SK-MEL-5 (cell line): ENCODE measurements around a stretch of chr13.

DNA sequence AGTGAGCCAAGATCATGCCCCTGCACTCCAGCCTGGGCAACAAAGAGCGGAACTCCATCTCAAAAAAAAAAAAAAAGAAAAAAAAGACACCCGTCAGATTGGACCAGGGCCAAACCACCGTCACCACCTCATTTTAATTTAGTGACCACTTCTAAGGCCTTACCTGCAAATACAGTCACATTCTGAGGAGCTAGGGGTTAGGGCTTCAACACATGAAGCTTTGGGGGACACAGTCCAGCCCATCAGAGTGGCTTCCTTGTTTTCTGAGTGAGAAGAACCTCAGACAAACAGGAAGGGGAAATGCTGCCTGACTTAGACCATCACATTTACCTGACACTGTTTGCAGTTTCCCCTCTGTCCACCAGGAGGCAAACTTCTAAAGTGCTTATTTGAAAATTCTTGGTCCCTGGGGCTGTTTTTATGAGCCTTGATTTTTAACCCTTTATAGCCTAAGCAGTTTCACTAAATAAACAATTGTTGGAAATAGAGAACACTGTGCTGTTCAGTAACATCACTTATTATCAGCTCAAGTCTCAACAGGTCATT lies 75.0 kb upstream of the WASF3 start:
RAMPAGE:
- cytosol, long total RNA = no peak
- long total RNA = no peak
- nucleus, long total RNA = no peak

DNA sequence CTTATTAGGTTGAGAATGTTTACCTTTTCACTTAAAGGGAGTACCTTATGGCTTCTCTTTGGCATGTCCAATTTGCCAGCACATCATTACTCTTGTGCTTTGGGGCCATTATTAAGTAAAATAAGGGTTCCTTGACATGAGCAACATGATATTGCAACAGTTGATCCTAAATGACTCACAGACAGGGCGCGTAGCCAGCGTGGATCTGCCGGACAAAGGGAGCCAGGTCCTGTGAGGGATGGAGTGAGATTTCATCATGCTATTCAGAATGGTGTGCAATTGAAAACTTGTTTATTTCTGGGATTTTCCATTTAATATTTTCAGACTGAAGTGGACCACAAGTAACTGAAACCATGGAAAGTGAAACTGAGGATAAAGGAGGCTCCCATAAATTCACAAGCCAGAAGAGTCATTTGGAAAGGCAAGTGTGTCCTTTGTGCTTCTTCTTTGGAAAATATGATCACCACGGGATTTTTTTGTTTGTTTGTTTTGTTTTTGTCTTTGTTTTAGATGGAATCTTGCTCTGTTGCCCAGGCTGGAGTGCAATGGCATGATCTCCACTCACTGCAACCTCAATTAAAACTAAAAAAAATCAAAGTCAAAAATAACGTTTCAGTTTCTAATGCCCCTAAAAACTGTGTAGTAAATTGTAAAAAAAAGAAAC lies 48.5 kb upstream of the WASF3 start:
RAMPAGE:
- cytosol, long total RNA = no peak
- long total RNA = no peak
- nucleus, long total RNA = no peak

DNA sequence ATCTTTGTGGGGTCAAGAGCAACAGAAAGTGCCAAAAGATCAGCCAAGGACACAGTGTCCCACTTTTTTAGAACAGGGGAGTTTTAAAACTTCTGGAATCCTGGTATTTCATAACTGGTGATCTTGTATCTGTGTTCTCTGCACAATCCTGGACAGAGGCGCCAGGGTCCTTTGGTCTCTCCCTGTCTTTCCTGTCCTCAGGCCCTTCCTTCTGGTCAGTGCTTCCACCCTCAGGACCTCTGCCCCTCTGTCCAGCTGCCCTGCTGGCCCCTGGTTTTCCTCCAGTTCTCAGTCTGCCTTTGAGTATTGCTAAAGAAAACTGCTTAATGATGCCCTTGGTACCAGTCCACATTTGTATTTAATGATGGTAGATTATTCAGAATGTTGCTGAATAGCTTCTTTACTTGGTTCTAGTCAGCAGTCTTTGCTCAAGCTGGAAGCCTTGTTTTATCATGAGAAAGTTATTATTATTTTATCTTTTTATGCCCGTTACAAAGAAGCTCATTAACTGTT lies 47.4 kb downstream of the WASF3 start:
RAMPAGE:
- cytosol, long total RNA = no peak
- long total RNA = no peak
- nucleus, long total RNA = no peak

GRCh38 chr13:26784711-26785283 lies 24.2 kb upstream of the GPR12 start:
RAMPAGE:
- cytosol, long total RNA = no peak
- long total RNA = no peak
- nucleus, long total RNA = no peak

RAMPAGE:
- cytosol, long total RNA = no peak
- long total RNA = no peak
- nucleus, long total RNA = no peak
Observed at GRCh38 chr13:26997322-26997932, 174.2 kb downstream of the USP12 start.

RAMPAGE:
- cytosol, long total RNA = no peak
- long total RNA = no peak
- nucleus, long total RNA = no peak
Observed at GRCh38 chr13:27018645-27019123, 152.9 kb downstream of the USP12 start.

GRCh38 chr13:27132540-27133385 lies 38.8 kb downstream of the USP12 start:
RAMPAGE:
- cytosol, long total RNA = no peak
- long total RNA = no peak
- nucleus, long total RNA = no peak

DNA sequence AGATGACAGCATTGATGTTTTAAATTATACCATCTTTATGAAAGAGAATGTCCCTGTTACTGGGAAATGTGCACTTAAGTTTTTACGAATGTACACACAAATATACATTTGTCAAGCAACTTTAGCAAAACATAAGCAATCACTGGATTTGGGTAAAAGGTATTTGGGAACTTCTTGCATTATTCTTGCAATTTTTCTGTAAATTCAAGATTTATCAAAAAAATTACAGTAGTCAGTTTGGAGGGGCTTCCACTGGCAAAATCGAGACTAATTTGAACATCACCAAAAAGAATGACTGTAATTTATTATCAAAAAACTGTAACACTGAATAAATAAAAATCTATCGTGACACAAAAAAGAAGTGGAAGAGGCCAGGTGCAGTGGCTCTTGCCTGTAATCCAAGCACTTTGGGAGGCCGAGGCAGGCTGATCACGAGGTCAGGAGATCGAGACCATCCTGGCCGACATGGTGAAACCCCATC lies 29.1 kb downstream of the USP12 start:
RAMPAGE:
- cytosol, long total RNA = no peak
- long total RNA = no peak
- nucleus, long total RNA = no peak

RAMPAGE:
- cytosol, long total RNA = no peak
- long total RNA = no peak
- nucleus, long total RNA = no peak
Observed at GRCh38 chr13:27161799-27162363, 9.7 kb downstream of the USP12 start.

GRCh38 chr13:27251049-27251153 lies 457 bp upstream of the RPL21 start:
RAMPAGE:
- cytosol, long total RNA = no peak
- long total RNA = no peak
- nucleus, long total RNA = no peak

DNA sequence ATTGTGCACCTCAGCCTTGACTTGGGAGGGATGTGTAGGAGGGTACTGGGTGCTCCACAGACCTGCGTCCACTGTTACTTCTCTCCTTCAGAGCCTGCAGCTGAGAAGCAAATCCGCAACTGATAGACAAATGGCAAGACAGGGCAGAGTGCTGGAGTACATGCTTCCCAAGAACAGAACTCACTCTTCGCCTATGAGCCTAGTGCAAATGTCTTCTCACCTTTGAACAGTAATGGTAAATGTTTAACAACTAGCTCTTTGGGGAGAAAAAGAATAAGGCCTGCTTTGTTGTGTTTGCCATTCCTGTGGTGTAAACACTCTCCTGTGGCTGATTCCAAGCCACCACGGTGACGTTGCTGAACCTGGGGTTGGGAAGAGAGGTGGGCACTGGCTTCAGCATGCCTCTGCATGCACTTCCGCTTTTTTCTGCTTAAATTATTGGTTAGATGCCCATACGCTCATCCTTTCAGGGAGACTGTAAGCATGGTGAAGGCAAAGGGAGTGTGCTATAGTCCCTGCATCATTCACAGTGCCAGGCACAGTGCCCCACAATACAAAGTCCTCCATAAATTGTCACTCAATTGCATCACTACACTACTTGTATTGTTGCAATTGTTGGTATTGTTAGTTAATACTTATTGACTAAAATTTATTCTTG lies 28.1 kb upstream of the GTF3A start:
RAMPAGE:
- cytosol, long total RNA = no peak
- long total RNA = no peak
- nucleus, long total RNA = no peak

DNA sequence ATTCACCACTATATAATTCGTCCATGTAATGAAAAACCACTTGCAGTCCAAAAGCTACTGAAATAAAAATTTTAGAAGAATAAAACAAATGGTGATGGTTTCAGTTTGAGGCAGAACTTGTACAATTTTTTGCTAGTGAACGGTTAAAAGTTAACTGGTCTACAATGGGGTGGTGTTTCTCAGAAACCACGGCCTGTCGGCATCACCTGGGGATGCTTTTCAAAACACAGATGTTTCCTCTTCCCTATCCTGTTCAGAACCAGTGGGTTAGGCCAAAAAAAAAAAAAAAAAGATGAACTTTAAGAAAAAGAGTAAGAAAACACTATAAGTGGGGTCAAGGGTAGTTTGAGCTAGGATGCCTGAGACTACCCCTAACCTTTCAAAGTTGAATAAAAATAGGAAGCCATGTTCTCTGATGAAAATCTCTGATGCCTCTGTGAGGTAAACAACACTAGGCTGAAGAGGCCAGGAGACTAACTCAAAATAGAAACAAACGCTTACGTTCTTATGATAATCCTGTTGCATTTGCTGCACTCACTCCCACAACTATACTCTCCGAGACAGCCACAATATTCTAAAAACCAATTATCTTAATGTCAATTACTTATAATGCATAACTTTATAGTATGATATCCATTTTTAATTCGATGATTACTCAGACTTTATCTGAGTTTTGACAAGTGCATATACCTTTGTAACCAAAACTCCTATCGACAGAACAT lies 3.3 kb downstream of the MTIF3 start:
RAMPAGE:
- cytosol, long total RNA = no peak
- long total RNA = no peak
- nucleus, long total RNA = no peak

DNA sequence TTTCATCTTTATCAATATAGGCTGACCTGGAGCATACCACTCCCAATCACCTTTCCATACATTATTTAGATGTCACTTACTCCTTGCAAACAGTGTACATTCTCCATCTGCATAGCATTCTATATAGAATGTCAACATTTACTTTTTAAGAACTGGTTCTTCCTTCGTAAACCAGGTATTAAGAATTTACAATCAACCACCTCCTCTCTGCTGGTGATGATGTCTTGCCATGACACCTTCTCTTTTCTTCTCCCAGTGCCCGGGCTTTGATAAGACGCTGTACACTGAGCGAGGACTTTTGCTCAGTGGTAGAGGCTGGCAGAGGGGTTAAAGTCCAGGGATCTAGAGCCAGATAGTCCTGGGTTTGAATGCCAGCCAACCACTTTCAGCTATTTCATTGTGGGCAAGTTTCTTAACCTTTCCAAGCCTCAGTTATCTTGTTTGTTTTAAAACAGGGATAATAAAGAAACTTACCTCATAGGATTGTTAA lies 71.1 kb downstream of the LNX2 start:
RAMPAGE:
- cytosol, long total RNA = no peak
- long total RNA = no peak
- nucleus, long total RNA = no peak

RAMPAGE:
- cytosol, long total RNA = no peak
- long total RNA = no peak
- nucleus, long total RNA = no peak
Observed at GRCh38 chr13:27599748-27600410, 20.4 kb downstream of the LNX2 start.

DNA sequence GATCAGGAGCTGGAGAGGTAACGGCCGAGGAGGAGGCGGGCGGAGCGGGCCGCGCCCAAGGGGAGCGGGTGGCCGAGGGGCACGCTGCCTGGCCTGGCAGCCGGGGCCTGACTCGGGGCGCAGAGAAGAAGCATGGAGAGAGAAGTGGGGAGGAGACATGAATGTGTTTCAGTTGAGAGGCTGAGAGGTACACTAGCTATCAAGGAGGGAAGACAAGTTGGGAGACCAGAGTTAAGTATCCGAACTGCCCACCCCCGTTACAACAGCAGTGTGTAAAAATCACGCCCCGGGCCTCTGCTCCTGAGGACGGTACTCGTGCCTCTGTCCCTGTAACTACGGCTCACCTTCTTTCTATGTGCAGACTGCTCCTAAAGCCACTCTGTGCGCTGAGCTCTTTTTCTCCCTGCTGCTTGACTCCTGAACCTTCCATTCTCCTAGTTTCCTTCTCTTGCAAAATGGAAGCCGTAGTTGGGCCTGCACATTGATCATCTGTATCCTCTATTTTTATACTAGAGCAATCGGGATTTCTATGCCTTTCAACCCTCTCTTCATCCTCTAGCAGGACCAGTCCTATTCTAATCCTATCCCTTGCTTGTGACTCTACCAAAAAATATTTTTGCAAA lies 412 bp downstream of the POLR1D start:
RAMPAGE:
- cytosol, long total RNA = no peak
- long total RNA = no peak
- nucleus, long total RNA = no peak

GRCh38 chr13:27666533-27667229 lies 45.0 kb downstream of the POLR1D start:
RAMPAGE:
- cytosol, long total RNA = no peak
- long total RNA = no peak
- nucleus, long total RNA = no peak

DNA sequence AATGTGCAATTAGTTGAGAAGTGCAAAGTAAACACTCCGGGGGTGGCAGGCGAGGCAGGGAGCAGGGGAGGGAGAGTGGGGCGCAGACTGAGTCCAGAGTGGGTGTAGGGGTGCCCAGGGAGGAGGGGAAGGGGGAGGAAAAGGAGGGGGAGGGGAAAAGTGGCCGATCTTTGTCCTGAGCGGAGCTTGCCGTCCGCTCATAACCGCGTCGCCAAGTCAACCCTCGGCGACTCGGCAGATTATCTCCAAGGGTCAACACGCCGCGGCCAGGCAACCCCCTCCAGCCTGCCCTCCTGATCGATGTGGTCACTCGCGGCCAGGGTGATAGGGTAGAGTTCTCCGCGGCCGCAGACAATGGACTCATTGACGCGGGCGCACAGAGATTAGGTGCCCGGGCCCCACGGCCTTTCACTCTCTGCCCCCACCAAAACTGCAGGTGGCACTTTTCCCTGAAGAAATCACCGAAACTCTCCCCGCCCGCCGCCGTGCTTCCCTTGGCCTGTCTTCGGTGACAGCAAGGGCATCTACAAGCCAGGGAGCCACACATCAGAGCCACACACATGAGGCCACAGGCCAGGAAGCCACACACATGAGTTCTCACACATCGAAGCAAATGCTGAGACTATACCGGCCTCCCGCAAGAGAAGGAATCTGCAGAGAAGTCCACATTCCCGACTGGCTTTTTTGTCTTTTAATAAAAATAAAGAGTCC lies 1.7 kb upstream of the PDX1 start:
RAMPAGE:
- cytosol, long total RNA = no peak
- long total RNA = no peak
- nucleus, long total RNA = no peak

RAMPAGE:
- cytosol, long total RNA = no peak
- long total RNA = no peak
- nucleus, long total RNA = no peak
Observed at GRCh38 chr13:28211440-28212306, 73.3 kb downstream of the PAN3 start.

GRCh38 chr13:28429488-28430502 lies 65.1 kb downstream of the FLT1 start:
RAMPAGE:
- cytosol, long total RNA = no peak
- long total RNA = no peak
- nucleus, long total RNA = no peak

DNA sequence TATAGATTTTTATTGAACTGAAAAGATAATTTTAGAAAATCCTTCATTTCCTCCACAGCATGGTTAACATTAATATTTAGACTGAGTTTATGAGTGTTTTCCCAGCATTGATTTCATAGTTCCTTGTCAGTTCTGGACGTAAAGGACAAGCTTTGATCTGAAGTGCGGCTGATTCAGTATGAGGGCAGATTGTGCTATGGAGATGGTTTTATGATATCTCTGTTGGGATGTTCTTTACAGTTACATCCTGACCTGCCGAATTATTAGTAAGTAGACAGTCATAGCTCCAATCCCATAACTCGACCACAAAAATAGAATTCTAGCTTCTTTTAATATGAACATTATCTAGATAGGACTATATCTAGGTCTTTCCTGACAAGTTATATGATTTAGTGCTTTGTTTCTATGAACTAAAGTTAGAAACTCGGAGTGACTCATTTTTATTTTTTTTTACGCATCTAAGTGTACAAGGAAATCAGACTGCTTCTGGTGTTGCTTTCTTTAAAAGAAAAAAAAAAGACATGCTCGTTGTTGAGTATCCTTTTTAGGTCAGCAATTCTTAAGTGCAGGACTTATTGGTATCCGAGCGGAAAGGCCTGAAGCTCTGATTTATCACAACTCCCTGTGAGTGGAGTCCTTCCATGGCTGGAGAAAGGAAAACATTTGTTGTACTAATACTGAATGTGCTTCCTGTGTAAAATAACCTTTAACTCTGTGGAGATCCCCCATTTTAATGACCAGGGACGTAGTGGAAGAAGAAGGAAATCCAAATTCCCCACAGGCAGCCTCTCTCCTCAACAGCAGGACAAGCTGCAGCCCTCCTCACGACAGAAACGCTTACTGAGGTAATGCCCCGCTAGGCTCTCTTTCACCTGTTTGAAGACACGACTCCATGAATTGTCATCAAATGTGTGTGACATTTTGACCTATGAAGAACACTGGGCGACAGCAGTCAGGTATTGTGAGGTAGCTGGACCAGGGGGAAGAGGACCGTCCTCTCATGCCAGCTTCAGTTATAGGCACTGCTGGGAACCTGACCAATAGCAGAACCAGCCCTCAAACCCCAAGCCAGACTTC lies 18.0 kb upstream of the POMP start:
RAMPAGE:
- cytosol, long total RNA = no peak
- long total RNA = no peak
- nucleus, long total RNA = no peak